Peritoneum (tissue), 1 donor: ENCODE results near the genes CMTM5, ZFHX2 and DHRS4L2.

DNA sequence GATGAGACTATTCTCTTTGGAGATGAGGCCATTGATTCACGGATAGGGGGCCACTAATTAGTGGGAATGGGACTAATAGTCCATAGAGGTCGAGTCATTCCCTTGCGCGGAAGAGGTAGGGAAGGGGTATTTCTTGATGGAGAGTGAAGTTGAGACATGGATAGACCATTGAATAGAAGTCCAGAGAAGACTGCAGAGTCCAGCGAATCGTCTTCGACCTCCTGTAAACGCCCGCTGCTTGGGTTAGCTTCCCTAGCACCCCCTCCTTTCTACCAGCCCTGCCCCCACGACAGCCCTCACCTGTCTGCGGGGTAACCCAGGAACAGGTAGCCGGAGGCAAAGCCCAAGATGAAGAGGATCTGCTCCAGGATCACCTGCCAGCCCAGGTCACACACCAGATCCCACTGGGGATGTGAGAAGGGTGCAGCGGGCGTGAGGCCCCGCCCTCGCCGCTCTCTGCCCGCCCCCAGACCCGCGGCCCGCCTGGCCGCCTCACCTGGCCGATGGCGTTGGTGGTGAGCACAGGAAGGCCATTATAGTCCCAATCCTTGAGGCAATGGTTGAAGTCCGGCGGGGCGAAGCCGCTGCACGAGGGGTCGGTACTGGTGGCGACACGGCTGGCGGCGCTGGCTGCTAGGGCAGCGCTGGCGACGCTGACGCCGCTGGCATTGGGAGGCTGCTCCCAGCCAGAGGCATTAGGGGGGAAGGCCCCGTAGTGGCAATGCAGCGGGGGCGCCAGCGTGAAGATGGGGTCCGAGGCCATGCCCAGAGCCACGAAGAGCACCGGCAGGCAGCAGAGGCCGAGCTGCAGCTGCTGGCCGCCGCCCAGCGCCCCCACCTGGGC, 1.0 kb downstream of the SLC22A17 start:
- PRO-cap, result no peak

DNA sequence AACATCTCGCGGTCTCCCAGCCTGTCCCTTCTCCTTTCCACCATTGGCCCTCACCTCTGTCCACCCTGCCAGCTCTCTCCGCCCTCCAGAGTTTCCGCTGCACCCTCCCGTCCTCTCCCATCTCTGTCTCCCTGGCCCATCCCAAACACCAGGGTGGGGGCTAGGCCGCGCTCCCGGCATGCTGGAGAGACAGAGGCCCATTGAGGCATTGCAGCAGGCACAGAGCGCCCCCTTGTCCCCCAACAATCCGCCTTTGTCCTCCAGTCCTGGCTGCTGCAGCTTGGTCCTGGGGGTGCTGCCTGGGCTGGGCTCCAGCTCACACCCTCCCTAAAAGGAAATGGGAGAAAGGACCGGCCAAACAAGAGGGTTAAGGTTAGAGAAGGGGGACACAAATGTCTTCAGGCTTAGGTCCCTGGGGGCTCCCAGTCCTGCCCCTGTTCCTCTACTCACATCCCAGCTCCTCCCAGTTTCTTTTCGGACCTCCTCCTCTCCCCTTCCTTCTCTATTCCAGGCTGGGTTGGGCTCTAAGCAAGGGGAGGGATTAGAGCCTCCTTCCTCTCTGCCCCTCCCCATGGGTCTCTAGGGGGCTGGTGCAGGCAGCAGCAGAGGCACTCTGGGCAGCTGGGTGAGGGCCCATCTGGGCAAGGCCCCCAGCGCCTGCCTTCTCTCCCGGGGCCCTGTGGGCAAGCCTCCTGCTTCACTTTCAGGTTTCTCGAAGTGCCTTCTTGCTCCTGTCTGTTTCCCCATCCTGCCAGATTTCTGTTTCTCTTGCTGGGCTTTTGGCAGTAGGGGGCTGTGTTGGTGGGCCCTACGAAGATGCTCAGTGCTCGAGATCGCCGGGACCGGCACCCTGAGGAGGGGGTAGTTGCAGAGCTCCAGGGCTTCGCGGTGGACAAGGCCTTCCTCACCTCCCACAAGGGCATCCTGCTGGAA, at the start of gene CMTM5:
CMTM5 (plus strand) TSS at position 611 of the 933 bp plus-strand sequence.
- PRO-cap, result no peak

GRCh38 chr14:23416010-23416644, 8.1 kb upstream of the MYH6 start:
- PRO-cap, result no peak

DNA sequence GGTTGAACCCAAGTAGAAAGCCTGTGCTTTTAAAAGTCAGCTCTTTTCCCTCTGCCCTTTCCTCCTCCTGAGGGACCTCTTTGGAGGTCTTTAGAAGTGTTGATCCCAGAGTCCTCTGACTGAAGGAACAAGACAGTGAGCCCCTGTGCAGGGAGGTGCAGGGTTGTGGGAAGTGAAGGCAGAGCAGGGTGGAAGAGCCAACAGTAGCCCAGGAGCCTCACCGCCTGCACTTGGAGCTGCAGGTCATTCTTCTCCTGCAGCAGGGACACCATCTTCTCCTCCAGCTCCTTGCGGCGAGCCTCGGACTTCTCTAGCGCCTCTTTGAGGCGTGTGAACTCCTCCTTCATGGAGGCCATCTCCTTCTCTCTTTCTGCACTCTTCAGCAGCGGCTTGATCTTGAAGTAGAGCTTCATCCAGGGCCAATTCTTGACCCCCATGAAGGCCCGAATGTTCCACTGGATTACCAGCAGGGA, 10.9 kb downstream of the MYH7 start:
- PRO-cap, result no peak

DNA sequence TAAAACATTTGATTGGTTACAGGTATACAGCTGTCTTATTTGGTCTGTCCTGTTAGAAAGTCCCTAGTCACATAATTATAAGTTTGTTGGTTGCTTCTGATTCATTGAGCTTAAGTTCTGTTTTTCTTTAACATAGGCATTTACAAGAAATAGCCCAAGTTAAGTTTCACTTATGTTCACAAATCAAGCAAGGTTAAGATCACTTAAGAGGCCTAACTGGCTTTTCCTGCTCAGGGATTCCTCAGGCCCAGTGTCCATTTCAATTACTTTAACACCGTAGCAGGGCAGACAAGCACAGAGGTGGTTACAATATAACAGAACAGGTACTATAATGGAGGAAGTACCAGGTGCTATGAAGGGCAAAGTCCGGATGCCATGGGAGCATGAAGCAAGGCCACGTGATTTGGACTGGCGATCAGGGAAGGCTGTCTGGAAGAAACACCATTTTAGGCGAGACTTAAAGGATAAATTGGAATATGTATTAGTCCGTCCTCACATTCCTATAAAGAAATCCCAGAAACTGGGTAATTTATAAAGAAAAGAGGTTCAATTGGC, 12.4 kb upstream of the MYH7 start:
- PRO-cap, result no peak

- PRO-cap, result no peak
Observed at GRCh38 chr14:23550963-23552010, at the start of gene ZFHX2. Gene ZFHX2 (minus strand): TSS chr14:23551765.

GRCh38 chr14:23556657-23557192, 654 bp downstream of the THTPA start:
- PRO-cap, result no peak

GRCh38 chr14:23612061-23612676, 24.0 kb upstream of the DHRS2 start:
- PRO-cap, result no peak

GRCh38 chr14:23612677-23613032, 23.5 kb upstream of the DHRS2 start:
- PRO-cap, result no peak

- PRO-cap, result no peak
Observed at GRCh38 chr14:23646023-23646369, 9.8 kb downstream of the DHRS2 start.

GRCh38 chr14:23699217-23699537, 63.0 kb downstream of the DHRS2 start:
- PRO-cap, result no peak

- PRO-cap, result no peak
Observed at GRCh38 chr14:23988634-23989108, at the start of gene DHRS4L2. Gene DHRS4L2 (plus strand): TSS chr14:23988929.

DNA sequence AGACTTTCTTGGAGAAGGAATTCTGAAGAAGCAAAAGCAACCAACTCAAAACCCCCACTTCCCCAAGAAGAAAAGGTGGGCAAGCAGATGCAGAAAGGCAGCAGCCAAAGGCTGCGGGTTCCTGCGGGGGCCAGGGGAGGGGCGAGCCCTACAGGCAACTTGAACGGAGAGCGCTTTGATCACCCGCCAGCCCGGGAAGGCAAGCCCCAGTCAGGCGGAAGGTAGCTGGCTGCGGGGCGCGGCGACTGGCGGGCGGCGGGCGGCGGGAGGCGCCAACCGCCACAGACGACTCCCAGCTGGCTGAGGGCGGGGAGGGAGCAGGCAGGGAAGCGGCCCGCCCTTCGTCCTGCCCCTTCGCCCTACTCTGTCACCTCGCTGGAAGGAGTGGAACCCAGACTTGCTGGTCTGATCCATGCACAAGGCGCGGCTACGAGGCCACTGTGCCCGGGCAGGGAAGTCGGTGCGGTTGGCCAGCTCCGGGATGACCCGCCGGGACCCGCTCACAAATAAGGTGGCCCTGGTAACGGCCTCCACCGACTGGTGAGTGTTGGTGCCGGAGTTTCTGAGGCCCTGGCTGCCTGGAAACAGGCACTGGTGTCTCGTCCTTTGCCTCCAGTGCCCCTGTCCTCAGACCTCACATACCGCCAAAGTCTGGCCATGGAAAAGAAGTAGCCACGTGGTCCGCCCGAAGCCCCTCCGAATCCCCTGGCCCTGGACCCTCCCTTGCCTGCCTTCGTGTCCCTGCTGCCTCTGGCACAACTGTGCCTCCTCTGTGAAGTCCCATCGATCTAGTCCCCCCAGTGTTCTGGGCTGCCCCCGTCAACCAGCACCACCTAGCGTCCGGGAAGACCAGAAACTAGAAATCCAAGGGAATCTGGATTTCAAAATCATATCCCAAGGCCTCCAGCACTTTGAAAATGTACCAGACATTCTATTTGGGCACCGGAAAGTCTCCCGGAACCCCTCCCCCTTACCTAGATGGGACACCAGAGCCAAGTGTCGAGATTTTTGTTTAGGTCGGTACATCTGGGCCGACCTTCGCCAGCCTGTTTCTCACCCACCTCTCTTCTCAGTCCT, 15.4 kb upstream of the CARMIL3 start:
- PRO-cap, result unidirectional peak, plus-strand start at position 303 of the sequence

- PRO-cap, result no peak
Observed at GRCh38 chr14:24161886-24162515, 936 bp downstream of the IRF9 start.

GRCh38 chr14:24297380-24298242, 2.0 kb downstream of the DHRS1 start:
- PRO-cap, result no peak

DNA sequence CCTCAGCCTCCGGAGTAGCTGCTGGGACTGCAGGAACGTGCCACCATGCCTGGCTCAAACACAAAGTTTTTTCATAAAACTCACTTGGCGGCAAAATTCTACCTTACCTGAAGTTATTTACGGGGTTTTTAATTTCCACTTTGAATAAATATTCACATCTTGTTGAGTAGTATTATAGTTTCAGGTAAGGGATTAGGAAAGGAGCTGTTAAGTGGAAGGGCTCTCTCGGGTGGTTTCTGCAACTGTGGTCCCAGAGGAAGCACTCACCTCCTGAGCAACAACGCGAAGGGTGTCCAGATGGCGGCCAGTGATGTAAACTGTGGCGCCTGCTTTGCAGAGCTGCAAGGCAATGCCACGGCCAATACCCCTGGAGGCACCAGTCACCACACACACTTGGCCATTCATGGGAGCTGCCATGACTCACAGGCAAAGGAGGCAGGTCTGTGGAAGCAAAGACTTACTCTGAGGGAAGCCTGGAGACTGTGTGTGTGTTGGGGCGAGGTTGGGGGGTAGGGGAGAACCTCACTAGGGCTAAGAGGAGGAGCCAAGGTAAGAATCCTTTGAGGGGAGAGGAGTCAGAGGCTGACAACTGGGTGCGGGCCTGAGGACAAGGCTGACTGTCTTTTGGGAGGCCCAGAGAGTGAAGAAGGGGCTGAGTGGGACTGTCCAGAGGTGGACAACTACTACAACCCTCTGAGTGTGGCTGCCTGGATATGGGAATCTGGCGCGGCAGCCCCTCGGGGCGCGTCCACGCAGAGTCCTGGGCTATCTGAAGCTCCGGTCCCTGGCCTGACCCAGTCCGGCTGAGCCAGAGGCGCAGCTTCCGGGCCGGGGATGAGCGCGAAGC, 667 bp downstream of the DHRS1 start:
- PRO-cap, result unidirectional peak, plus-strand start at position 588 of the sequence

DNA sequence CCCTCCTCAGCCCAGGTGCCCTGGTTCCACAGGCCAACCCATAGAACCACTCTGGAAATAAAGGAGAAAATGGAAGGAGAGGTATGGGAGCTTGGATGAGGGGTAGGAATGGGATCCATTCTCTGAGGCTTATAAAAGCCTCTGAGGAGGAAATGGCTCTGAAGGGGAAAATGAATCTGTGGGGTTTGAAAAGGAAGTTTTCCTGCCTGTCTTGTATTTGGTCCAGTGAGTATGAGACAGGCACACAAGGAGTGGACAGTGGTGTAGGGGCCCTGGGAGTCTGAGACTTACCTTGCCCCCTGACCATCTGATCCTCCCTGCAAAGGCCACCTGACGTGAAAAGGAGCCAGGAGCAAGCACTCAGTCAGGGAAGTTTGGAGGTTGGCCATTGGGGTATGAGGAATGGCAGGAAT, 866 bp downstream of the LTB4R start:
- PRO-cap, result no peak

DNA sequence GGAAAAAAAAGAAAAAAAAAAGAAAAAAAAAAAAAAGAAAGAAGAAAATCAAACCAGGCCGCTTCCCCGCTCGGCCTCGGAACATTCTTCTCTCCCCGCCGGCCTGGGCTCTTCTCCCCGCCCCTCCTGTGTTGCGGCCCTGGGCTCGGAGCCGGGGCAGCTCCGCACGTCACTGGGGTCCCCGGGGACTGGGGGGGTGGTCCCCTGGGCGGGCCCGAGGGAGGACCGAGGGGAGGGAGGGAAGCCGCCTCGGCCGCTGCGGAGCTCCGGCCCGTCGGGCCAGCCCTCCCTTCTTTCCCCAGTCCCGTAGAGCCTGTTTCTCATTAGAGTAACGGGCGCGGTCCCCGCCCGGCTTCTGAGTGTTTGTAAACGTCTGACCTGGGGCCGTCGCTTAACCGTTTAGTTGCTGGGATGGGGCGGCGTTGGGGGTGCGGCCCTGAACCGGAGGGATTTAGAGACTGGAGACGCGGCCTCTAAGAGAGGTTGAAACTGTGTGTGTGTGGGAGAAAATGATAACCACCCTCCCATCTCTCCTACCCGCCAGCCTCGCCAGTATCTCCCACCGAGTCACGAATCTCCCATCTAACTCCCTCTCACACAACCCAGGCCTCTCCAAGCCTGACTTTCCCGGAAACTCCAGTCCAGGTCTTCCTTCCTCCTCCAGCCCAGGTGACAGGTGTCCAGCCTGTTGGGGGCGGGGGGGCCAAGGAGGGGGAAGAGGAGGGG, 1.3 kb upstream of the NFATC4 start:
- PRO-cap, result bidirectional peak, plus-strand start at position 217 of the sequence, minus-strand start at position 107 of the sequence

GRCh38 chr14:24425201-24425630, 4.3 kb downstream of the CBLN3 start:
- PRO-cap, result no peak

- PRO-cap, result no peak
Observed at GRCh38 chr14:24435865-24436275, 6.1 kb downstream of the KHNYN start.